ENCODE data around the genes VPS18 and RTF1.

- RRBS = no CpG with 5 or more reads among the region's 3 CpGs
These were observed 7.0 kb downstream of the C15orf62 start for GRCh38 chr15:40776784-40777153.

DNA sequence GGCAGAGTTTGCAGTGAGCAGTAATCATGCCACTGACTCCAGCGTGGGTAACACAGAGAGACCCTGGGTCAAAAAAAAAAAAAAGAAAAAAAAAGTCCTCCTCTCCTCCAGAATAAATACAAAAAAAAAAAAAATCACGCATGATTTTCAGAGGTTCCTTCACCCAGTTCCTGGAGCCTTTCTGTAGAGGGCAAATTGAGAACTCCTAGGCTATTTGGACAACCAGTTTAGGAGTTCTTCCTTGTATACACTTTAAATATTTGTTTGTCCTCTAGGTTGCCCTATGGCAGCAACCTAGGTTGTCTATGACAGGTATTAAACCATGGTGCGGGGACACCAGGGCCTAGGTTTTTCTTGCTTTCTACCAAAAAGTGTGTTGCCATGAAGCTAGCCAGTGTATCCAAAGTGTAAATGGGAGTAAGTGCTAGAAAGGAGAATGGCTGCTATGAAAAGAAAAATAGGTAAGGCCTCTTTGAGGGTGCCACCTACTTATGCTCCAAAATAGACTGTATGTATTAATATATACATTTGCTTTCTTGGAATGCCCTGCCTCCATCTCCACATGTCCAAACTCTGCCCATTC, 3.8 kb upstream of the ZFYVE19 start:
- RRBS = no CpG with 5 or more reads among the region's 3 CpGs

GRCh38 chr15:40855725-40856155, 11.9 kb downstream of the SPINT1 start:
- RRBS = no CpG with 5 or more reads among the region's 12 CpGs

DNA sequence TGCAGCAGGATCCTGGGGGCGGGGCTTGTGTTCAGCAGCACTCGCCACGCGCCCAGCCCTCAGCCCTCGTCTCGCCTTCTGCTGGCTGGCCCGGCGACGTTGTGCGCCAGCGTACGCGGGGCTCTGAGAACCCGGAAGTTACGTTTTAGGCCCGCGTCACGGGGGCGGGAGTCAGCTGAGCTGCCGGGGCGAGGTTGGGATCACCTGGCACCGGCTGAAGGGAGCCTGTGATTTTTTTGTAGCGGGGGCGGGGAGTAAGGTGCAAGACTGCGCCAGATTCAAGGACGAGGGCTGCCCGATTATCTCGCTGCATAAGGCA, at the start of gene VPS18:
VPS18 (plus strand) TSS at position 170 of the 319 bp plus-strand sequence.
- RRBS = 1% methylated on average over 14 of the region's 28 CpGs

DNA sequence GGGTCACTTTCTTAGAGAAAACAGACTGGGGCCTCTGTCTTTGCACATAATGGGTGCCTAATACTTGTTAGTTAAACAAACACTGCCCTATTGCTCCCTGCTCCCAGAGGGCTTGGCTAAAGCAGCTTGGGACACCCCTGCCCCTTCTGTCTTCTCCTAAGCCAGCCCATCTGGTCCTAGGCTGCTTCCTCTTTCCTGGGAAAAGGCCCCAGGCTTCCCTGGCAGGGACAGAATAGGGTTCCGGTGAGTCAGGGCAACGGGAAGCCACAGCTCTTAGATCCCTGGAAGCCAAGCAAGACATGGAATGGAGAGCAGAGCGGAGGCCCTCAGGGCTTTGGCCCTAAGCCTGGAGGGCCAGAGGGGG, 11.6 kb downstream of the VPS18 start:
- RRBS = no CpG with 5 or more reads among the region's 3 CpGs

DNA sequence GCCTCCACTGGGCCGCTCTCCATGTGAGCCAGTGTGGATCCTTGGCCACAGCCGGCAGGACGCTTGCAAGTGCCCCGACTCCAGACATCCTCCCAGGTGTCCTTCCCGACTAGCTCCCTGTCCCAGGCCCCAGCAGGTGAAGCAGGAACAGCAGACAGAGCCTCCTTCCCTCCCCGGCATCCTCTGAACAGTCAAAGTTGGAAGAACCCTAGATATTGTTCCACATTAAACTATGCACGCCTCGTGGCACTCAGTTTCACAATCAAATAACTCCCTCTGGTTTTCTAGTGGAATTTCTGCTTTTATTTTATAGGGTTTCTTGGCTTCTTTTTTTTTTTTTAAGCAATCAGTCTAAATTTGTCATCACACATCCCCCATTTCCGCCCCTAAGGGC, 15.8 kb downstream of the VPS18 start:
- RRBS = 80% methylated on average over 1 of the region's 9 CpGs

DNA sequence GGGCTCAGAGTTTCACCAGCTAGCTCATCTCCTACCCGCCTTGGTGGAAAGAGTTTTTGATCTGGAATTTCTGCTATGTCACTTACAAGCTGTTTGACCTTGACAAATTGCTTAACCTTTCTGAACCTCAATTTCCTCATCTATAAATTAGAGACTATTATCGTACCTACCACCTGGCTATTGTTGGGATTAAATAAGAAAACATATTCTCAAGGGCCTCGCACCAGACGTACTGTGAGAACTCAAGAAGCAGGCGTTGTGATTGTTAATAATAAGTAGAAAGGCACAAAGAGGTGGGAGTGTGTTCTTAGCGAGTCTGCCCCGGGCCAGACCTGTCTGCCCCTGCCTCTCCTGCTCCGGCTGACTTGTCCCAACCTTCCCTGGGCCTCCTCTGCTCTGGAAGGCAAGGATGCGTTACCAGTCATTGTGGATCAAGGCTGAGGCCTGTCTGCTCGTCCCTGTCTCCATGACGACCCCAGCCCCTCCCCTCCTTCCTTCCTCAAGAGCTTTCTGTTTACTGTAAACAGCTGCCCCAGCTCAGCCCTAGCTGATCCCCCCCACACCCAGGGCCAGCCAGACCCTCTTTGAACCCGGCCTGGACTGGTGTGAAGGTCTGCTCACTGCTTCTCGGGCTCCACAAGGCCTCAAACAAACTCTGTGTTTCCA, 16.7 kb downstream of the VPS18 start:
- RRBS = 83% methylated on average over 1 of the region's 13 CpGs

- RRBS = 51% methylated on average over 5 of the region's 14 CpGs
These were observed 14.1 kb upstream of the DLL4 start for GRCh38 chr15:40914876-40915514.

GRCh38 chr15:40933483-40933903, 4.4 kb downstream of the DLL4 start:
- RRBS = no CpG with 5 or more reads among the region's 3 CpGs

DNA sequence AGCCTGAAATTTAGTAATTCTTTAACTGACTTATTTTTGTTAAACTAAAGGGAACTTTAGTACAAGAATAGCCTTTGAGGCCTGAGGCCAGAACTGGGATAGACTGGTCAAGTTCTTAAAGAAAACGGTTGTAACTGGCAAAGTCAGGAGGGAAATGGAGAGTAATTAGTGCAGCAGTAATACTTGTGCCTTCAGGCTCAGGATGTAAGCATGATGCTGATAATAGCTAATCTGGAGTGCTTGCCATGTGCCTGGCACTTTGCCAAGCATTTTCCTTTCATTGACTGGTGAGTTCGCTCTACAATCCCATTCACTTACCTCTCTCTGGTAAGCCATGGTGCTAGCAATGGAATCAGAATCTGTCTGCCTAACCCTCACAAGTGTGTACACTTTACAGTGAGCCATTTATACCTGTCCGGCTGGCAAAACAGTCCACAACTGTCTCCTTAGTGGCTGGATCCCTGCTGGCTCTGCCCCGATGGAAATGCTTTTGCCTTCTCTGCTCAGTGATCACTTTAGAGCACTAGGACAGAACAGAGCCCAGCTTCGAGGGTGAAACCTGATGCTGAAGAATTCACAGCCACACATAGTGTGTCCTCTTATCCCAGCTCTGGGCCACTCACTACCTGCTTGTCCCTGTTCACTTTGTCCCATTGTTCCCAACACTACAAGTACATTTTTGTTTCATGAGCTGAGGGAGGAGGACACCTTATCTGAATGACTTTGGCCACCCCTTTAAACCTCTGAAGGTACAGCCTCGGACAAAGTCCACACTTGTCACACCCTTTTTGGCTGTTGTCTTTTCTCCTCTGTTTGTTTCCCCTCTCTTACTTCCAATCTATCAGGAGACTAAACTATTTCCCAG, 10.3 kb downstream of the CHP1 start:
- RRBS = no CpG with 5 or more reads among the region's 6 CpGs

DNA sequence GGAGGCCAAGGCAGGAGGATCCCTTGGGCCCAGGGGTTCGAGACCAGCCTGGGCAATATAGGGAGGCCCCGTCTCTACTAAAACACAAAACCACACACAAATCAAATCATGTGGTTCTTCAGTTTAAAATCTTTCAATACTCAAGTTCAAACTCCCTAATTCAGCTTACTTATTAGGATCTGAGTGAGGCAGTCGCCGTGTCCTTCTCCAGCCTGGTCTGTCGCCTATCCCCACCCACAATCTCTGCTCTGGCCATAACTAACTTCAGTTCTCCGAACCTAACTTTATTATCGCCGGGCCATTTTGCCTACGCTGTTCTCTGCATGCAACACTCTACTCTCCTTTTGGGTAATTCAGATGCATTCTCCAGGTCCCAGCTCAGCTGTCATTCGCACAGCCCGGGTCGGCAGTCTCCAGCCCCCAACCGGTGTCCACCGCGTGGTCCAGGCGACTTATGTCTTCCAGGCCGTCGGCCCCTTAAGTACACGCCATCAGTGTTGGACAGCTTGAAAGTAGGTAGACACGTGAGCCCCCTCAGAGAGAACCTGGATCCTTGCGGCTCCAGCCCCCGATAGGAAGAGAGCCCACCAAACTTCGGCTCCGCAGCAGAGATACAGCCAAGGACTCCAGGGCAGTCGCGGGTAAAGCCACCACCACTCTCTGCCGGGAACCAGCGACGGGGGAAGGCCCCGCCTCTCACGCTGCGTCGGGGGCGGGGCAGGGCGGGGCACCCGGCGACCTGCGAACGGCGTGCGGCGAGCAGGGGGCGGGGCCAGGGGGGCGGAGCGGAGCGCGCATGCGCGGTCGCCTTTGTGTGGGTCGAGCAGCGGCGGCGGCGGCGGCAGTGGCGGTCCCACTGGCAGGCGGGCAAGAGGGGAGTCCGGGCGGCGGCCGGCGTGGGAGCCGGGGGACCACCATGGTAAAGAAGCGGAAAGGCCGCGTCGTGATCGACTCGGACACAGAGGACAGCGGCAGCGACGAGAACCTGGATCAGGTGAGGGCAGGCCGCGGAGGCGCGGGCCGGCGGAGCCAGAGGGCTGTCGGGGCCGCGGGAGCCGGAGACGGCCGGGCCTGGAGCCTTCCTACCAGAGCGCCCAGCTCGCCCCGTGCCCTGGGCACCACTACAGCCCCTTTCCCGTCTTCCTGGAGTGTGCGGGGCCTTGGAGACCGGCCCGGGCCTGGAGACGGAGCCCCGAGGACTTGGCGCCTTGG, at the start of gene RTF1:
RTF1 (plus strand) TSS at position 776 of the 1,212 bp plus-strand sequence.
- RRBS = 1% methylated on average over 30 of the region's 95 CpGs

- RRBS = no CpG with 5 or more reads among the region's 4 CpGs
These were observed 1.0 kb downstream of the RTF1 start for GRCh38 chr15:41417888-41418360.

DNA sequence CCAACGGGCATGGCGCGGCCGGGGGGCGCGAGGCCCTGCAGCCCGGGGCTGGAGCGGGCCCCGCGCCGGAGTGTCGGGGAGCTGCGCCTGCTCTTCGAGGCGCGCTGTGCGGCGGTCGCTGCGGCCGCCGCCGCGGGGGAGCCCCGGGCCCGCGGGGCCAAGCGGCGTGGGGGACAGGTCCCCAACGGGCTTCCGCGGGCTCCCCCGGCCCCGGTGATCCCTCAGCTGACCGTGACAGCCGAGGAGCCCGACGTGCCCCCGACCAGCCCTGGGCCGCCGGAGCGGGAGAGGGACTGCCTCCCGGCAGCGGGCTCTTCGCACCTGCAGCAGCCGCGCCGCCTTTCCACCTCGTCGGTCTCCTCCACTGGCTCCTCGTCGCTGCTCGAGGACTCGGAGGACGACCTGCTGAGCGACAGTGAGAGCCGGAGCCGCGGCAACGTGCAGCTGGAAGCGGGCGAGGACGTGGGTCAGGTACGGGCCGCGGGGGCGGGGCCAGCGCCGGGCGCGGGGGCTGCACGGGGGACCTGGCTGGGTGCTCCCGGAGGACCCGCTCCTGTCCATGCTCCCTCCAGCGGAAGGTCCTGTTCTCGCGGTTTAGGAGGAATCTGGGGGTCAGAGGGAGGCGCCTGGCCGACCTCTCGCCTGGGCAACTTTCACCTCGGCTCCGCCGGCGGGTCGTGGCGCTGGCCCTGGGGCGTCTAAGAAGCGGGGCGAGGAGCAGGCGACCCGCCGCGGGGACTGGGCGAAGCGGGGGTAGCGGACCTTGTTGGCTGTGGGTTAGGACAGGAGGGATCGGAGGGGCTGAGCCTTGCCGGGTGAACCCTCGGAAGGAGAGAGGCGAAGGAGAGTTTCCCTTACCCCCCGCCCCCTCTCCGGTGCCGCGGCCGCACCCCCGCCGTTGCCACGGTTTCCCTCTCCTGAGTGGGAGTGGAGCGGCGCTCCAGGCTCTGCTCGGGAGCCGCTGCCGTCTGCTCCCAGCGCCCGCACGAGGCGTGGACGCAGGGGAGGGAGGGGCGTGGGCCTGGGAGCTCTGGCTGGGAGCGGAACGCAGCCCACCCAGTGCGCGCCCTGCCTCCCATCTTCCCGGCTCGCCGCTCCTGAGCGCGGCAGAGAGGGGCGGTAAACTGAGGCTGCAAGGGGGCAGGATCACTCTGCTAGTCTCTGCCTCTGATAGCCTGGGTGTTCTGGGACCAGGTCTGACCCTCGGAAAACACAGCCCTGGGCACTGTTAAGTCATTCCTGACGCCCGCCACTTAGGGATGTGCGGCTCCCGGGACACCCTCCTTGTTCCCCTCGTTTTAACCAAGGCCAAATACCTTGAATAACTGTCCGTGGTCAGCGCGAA, 744 bp downstream of the ITPKA start:
- RRBS = 2% methylated on average over 58 of the region's 138 CpGs

GRCh38 chr15:41503334-41503875, 9.7 kb downstream of the ITPKA start:
- RRBS = 31% methylated on average over 6 of the region's 14 CpGs

DNA sequence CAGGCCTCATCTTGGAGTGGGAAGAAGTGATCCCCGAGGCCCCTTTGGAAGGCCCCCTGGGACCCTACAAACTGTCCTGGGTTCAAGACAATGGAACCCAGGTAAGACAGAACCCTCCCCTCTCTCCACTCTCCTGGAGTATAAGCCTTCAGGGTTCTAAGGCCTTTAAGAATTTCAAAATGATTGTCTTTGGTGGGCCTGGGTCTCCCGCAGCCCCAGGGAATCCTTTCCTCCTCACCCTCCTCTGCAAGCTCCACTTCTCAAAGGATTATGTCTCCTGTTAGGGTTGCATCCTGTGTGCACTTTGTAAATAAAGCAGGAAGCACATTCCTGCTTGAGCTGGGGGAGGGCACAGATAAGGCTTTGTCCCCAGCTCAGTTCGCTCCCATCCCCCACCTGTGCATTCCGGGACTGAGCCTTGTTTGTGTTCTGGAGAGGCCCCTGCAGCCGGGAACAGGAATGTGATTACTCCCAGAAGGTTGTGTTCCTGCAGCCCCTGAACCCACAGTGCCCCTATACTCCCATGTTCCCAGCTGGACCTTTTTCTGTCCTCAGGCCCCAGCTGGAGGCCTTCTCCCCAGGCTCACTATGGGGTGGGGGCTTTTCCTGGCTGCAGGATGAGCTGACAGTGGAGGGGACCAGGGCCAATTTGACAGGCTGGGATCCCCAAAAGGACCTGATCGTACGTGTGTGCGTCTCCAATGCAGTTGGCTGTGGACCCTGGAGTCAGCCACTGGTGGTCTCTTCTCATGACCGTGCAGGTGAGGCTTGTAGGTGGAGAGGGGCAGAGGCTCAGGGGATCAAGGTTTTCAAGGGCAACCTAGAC, 9.5 kb downstream of the TYRO3 start:
- RRBS = 67% methylated on average over 1 of the region's 9 CpGs

DNA sequence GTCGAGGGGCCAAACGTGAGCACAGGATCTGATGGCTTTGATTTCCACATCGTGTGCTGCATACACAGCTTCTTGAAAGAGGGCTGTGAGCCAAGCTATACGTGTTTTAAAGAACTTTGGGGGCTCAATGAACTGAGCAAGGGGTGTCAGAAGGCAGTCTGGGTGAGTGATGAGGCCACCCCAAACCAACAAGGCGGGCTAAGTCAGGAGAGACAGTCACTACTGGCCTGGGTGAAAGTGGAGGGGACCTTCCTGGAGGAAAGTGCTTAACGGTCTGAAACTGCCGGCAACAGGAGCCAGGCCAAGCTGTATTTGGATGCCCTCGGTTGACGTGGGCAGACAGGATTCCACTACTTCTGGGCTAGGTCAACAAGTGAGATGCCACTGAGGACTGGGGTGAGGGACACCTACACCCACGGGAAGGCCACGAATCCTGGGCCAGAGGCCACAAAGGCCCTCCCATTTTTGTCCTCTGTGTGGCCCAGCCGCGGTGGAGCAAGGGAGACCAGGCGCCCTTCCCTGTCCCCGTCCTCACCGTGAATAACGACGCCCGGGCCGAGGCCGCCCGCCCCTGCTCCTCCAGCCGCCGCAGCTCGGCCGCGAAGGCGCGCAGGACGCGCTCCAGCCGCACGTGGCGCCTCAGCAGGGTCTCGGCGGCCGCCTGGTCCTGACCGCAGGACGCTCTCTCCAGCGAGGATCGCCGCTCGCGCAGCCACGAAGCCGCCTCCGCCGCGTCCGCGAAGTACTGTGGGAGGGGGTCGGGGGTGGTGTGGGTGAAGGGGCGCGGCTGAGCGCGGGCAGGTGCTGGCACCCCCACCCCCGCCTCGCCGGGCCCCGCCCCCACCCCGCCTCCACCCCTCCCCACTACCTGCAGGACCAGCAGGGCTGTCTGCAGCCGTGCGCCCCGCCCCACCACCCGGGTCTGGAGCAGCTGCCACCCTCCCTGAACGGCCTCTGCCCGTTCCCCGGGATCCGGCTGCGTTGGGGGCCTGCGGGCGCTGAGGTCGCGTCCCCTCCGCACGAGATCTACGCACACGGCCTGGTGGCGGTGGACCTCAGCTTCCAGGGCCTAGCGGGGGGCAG, 12.1 kb downstream of the SPTBN5 start:
- RRBS = 9% methylated on average over 10 of the region's 80 CpGs

- RRBS = 80% methylated on average over 4 of the region's 13 CpGs
These were observed 1.2 kb downstream of the SPTBN5 start for GRCh38 chr15:41892540-41893078.

DNA sequence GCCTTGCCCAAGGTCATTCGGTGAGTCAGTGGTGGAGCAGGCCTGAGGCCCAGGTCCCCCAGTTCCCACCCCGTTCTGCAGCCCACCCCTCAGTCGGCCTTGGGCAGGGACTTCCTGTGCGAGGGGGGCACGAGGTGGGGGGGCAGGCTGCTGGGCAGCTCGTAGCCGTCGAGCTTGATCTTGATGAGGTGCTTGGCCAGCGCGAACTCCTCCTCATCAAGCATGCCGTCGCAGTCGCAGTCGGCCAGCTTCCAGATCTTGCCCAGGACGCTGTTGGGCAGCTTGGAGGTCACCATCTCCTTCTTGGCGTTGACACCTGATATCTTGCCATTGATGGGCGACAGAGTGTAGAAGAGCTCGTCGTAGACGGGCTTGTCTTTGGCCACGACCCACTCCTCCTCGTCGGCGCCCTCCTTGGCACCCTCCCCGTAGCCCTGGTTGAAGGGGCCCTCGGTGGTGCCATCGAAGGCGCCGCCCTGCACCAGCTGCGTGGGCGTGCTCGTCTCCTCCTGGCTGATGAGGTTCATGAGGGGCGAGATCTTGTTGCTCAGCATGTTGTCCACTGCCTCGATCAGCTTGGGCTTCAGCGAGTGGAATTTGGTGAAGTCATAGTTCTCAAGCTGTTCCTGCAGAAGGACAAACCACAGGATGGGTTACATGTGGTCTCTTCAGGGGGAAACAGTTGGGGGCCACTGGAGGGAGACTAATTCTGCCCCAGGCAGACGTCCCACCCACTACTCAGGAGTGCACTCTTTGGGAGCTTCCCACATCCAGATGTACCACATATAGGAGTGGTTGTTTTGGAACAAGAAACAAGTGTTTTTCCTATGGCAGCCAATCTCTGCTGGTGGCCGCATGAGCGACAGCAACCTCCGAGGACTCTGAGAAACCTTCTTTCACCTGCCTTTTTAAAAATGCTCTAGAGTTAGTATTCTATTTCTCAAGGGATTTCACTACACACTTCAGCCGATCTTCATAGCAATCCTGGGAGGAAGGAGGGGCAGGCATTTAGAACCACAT, 7.0 kb upstream of the SPTBN5 start:
- RRBS = no CpG with 5 or more reads among the region's 40 CpGs

DNA sequence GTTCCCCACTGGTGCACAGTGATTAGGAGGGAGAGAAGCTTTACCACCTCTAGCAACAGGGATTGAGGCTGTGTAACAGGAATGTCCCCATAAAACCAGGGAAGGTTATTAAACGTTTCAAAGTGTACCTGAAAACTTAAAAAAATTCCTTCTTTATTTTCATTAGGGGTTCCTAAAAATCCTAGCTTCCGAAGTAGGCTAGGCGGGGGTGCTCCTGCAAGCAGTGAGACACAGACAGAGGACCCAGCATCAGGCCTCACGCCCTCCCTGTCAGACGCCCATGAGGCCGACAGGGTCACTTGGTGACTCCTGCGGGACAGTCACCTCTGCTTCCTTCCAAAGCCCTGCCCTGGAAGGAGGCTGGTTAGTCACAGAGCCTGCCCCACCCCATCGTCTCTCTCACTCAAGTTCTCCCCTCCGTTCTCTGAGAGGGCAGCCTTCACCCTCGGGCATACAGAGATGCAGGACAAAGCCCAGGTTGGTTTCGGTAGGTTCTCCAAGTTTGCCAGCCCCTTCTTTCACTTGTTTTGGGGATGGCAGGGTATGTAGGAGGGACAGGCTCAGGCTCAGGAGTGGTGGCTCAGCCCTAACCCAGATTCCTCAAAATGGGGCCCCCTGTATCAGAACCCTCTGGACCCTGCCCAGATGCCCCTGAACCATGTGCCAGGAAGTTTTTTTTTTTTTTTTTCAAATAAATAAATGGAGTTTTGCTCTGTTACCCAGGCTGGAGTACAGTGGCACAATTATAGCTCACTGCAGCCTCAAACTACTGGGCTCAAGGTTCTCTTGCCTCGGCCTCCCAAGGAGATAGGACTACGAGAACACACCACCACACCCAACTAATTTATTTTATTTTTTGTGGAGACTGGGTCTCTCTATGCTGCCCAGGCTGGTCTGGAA, 38.5 kb downstream of the EHD4 start:
- RRBS = no CpG with 5 or more reads among the region's 13 CpGs